H9 (cell line): ENCODE results near the gene RGMB.

- PRO-cap: no peak
Observed at GRCh38 chr5:96177047-96177852, 215.6 kb upstream of the ELL2 start.

GRCh38 chr5:96297128-96297686 is 135.8 kb downstream of the PCSK1 start:
- PRO-cap: no peak

DNA sequence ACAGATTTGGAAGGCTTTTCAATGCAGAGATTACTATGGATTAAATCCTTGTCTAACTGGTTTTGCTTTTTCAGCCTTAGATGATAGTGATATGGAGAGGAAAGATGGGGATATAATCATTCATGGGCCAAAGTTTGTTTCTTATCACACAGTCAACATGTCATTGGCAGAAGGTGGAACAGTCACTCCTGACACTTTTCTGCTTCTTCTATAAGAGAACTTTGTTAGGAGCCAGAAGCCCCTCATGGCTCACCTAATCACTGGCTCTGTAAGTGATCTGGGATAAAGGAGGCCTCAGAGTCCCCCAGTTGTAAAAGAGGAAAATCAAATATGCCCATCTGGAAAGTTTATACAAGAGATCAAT is 101.3 kb downstream of the PCSK1 start:
- PRO-cap: no peak

- PRO-cap: bidirectional peak, plus-strand start at chr5:96431890, minus-strand start at chr5:96431764
Observed at GRCh38 chr5:96431528-96431983, 1.5 kb downstream of the PCSK1 start.

DNA sequence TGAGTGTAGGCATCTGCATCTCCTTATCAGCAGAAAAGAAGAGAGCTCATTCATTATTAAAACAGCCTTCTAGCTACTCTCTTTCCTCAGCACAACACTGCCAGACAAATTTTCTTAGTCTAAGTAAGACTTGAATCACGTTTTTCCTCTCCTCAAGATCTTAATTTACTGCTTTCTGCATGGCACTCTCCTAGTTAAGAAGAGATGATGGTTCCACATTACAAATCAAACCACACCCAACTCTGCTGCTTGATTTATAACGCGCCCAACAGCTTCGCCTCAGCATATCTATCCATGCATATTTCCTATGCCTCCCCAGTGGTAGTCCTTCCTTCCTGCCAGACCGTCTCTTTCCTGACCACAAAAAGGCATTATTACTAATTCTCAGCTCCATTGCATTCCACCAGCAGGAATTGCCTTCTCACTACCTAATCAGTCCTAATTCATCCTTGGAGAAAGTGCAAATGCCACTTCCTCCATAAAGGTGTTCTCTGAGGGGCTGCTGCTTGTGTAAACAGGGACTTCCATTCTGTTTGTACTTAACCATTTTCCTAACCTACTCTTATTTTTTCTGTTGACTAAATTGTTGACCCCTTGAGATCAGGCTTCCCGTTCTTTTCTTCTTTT is 95.0 kb upstream of the CAST start:
- PRO-cap: no peak

GRCh38 chr5:96704011-96704411 is 41.8 kb downstream of the CAST start:
- PRO-cap: no peak

DNA sequence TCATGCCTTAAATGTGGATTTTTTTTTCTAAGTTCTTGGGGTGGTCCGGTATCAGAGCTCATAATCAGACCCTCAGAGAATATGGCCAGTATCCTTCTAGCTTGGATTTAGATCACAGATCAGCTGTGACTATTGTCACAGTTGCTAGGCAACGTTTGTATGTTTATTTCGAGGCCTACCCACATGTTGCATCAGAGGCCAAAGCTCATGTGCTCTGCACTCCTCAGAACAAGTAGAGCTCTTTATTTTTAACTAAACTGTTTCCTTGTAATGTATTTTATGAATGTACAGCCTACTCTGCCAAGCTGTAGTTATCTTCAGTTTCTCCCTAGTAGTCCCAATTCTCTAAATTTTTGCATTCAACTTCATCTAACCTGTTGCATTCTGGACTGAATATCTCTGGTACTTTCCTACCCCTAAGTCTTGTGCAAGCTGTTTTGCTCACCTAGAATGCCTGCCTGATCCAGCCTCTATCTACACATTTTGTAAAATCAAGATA is 52.8 kb downstream of the CAST start:
- PRO-cap: no peak

DNA sequence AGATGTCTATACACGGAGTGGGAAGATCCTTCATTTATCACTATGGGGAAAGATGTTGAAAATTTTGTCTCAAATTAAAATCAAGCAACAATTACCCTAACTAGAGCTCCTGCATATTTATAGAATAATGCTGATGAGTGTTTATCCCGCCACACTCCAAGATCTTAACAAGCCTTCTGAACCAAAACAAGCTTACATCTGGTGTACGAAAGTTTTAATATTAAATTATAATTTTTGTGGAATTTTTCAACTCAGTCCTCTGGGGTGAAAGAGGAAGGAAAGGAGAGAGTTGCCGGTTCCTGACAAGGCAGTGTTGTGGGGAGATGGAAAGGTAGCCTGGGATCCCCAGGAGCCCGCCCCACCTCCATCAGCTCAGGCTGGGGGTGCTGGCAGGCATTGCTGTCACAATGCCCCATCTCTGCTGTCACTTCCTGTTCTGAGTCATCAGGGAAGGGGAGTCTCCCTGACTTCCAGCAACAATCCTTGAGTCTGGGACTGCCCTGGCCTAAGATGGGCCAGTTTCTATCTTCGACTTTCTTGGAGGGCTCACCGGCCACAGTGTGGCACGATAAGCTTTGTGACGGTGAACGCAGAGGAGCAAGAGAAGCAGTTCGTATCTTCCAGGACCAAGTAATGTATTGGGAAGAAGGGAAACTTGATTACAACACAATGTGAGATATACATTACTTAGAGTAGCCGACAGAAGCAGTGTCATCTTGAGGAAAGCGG is 64.5 kb downstream of the ERAP1 start:
- PRO-cap: no peak

- PRO-cap: bidirectional peak, plus-strand start at chr5:98773663, minus-strand start at chr5:98773442
Observed at GRCh38 chr5:98773543-98774023, at the start of gene RGMB. Gene RGMB (plus strand): TSS chr5:98773663.

DNA sequence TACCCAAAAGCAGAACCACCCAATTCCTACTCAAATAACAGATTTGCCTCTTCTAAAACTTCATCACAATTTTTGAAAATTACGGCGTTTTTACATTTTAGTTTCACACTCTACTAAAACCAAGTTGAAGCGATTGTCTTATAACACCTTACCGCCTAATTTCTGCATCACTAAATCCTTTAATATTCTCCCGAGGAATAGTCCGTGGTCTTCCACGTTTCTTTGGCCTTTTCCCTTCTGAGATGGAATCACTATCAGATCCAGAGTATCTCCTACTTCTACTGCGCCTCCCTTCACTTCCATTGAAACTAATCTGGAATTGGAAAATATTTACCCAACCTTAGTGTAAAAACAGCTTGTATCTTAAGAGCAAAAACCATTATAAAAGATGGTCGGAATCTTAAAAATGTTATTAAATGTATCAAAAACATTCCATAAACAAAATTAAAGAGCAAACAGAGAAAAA is 52.5 kb downstream of the CHD1 start:
- PRO-cap: no peak

GRCh38 chr5:98881757-98882602 is 46.8 kb downstream of the CHD1 start:
- PRO-cap: no peak

- PRO-cap: no peak
Observed at GRCh38 chr5:98925993-98926586, 2.7 kb downstream of the CHD1 start.

- PRO-cap: no peak
Observed at GRCh38 chr5:99019814-99020367, 91.1 kb upstream of the CHD1 start.

- PRO-cap: no peak
Observed at GRCh38 chr5:100050654-100051034, 484.5 kb upstream of the FAM174A start.

DNA sequence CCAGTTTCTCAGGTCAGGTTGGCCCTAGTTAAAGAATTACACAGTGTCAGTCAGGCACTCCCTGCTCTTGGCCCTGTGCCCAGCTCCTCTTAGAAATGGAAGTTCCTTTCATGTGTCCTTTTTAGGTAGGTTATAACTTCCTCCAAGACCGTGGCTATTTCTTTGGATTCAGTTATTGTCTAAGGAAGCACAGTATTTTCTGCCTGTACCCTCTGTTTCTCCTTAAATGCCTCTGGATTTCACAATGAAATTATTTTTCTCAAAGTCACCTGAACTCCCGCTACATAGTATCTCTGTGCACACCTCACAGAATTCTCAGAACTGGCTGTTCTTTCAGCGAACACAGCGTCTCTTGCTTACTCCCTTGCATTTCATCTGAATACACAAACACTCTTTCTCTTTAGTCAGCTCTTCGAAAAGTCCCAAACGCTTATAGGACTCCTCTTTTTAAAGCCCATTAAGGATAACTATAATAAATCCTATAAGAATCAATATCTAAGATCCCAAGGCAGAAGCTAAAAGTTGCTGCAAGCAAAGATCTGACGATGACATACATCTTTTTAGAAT is 112.7 kb downstream of the FAM174A start:
- PRO-cap: no peak

DNA sequence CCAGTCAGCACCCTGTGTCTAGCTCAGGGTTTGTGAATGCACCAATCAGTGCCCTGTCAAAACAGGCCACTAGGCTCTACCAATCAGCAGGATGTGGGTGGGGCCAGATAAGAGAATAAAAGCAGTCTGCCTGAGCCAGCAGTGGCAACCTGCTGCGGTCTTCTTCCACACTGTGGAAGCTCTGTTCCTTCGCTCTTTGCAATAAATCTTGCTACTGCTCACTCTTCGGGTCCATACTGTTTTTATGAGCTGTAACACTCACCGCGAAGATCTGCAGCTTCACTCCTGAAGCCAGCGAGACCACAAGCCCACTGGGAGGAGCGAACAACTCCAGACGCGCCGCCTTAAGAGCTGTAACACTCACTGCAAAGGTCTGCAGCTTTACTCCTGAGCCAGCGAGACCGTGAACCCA is 122.2 kb downstream of the FAM174A start:
- PRO-cap: no peak

- PRO-cap: no peak
Observed at GRCh38 chr5:100889066-100889677, 13.9 kb downstream of the ST8SIA4 start.

DNA sequence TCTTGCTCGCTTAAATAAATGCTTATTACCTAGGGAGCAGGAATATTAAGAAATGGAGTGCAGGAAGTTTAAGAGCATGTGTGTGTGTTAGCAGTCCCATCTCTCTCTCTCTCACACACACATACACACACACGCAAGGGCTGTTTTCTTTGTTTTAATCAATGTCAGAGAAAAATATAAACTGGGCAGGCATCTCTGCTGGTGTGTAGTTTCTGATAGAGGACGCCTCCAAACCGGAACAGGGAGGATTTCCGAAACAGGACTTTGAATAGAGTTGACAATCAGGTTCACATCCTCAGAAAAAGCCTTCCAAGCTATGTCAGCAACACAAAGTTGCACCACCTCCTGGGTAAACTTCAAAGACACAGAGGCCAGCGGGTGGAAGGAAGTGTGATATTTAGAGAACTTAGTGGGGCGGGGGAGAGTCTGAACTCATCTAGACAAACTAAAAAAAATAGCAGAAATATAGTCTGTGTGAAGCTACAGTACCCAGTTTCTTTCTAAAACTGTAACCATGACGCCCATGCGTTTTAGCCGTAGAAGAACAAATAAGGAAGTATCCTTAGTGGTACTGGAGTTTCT is 1.2 kb downstream of the ST8SIA4 start:
- PRO-cap: no peak

- PRO-cap: no peak
Observed at GRCh38 chr5:100904015-100905017, 1.2 kb upstream of the ST8SIA4 start.

GRCh38 chr5:102531491-102531889 is 32.7 kb upstream of the SLCO6A1 start:
- PRO-cap: no peak